Iris pigment epithelial cell (primary cell): ENCODE measurements around a stretch of chr2.

DNA sequence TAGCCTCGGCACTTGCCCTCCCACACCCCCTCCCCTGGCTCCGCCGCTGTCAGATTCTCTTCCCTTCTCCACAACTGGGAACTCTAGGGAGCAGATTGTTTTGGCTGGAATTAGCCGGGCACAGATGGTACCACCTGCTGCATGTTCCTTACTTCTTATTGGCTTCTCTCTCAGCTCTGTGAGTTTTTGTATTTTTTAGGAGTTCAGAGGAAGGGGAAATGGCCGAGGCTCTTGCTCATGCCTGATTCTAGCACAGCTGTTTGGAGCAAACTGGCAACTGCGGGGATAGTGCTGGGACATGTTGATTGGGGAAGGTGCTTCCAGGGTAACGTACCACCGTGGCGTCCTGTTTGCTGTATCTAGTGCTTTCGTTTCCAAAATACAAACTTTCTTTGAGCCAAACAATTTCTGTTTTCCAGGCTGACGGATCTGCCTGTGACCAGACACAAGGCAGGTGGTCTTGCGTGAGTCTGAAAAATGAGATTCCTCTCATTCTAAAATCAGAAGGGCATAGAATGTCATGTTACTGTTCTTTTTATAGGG, 47.7 kb upstream of the GTDC1 start:
- RRBS = no CpG with 5 or more reads among the region's 12 CpGs

GRCh38 chr2:144397901-144398611, 65.7 kb upstream of the GTDC1 start:
- RRBS = no CpG with 5 or more reads among the region's 5 CpGs

DNA sequence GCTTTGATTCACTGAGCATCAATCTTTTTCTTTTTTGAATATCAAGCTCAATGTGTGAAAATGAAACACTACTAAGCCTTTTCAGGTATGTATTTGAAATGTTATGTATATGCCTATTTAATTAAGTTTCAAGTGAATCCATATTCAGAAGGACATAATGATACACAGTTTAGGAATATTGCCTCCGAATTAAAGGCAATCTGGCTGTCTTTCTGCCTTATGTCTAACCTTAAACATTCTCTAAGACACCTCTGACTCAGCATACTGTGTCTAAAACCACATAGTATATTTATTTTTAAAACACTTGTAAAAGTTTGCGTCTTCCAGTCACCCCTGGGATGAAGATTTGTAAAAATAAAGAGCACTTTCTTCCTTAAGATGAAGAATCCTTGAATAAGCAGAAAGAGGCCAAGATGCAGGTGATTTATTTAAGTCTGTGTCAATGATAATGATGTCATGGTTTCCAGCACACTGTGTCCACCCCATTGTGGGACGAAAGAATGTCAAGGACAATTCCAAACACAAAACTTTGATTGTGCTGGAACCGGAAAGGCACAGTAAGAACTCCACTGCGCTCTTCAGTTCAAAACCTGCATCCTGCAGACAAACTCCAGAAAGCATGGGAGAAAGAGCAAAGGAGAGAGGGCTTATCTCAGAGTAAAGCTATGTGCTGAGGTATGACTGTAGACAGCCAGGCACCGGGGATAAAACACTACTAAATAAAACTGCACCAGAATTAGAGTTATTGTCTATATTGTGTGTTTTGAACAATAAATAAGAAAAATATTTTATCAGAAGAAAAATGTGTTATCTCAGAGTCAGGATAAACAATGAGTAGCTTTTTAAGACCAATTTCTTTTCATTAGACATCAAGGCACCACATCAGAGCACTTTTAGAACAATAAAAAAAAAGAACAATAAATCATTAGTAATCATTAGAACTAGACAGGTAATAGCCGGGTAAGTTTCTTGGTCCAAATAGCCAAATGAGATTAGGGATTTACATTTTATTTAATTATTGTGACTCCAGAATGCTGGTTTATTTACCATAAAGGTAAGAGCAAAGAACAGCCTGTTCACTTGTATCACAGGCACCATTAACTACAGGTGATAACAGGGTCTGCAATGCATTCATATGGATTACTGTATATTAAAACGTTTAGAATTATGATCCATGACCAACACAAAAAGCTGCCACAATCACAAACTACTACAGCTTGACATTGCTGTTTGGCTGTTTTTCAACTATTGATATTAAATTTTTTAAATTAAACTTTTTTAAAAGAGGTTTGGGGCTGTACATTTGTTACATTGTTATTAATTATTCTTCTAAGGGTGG, 92.7 kb downstream of the ZEB2 start:
- RRBS = no CpG with 5 or more reads among the region's 8 CpGs

- RRBS = no CpG with 5 or more reads among the region's 3 CpGs
Observed at GRCh38 chr2:144481988-144482223, 38.0 kb downstream of the ZEB2 start.

DNA sequence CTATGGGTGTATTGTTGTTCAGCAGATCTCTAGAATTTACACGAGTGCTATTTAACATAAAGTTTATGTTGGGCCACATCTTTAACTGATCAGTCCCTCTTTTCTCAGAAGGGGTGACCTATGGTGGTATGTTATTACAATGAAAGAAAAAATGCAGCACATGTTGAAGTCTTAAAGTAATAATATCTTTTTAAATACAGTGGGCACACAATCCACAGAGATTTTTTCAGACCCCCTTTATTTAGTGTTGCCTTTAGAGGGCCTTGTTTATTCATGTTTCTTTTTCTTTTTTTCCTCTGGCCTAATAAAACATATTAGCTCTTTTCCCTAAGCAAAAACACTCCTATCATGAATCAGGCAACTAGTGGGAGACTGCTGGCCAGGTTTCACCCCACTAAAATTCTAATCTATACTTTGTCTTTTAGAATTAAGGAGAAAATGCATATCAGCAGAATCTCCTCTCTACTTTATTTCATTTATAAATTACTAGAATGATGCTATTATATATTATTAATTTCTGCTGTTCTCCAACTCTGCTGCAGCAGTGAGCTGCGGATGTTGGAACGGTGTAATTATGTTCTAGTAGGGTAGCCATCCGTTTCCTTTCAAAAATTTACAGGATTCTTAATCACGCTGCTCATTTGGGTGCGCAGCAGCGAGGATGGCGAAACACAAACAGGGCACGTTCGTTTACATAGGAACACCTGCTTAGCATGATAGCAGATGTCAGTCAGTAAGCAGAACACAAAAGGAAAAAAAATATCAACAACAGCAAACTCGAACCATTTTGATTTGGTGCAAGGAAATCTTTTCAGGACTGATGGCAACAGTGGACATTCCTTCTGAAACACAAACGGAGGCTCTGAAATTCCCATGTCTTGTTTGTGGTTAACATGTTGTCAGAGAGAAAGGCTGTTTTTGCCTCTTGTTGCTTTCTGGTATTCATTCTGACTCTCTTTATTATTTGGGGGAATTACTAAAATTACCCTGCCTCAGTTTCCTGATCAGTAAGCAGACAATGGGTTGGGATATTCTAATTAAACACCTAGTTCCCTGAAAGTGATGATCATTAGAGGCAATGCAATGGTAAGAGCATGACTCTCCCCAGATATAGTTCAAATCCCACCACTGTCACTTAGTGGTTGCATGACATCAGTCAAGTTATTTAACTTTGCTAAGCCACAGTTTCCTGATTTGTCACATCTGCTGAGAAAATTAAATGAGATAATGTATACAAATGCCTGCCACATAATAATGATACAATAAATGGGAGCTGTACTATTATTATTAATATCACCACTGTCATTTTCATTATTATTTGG, 30.4 kb downstream of the ZEB2 start:
- RRBS = no CpG with 5 or more reads among the region's 12 CpGs

DNA sequence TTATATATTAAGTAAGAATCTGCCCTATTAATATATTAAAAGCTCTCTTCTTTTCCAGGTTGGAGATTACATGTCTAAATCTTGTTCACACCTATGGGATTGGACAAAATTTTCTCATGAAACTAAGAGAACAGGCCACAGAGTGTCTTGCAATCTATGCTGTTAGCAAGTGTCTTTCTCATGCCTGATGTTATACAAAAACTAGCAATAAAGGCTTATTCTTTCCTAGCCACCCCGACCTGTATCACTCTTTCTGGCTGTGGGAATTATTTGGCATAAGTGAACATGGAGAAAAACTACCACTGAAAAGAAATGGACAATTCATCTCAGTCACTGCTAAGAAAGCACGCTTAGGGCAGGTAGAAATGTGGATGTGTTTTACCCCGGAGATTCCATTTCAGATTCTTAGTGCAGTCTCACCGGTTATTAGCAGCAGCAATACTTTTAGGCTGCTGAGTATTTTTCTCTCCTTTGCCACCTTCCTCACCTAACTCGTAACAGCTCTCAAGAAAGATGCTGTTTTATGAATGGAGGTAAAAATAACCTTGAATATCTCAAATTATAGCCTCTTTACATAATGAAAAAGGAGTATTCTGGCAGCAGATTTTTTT, 18.1 kb downstream of the ZEB2 start:
- RRBS = 92% methylated on average over 1 of the region's 5 CpGs

DNA sequence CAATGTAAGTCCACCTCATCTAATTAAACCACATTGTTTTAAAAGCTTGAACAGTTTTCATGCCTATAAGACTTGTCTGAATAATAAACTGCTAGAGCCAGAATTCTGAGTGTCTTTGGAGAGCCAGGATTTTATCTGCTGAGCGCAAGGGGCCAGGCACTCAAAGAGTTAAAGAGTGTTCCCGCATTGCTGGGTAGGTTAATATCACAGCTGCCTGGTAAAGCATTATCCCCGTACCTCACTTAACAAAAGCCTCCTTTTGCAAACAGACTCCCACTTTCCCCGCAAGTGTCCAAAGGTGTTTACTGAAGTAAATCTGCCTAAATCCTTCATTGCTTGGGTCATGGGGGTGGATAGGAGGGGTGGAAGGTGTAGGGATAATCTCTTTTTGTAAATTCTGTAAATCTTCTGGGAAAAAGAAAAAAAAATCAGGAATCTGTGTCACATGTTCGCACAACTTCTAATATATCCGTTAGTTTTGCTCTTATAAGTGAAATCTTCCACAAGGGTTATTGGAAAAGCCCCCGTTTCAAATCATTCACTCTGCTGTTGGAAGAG, 10.8 kb downstream of the ZEB2 start:
- RRBS = no CpG with 5 or more reads among the region's 7 CpGs

DNA sequence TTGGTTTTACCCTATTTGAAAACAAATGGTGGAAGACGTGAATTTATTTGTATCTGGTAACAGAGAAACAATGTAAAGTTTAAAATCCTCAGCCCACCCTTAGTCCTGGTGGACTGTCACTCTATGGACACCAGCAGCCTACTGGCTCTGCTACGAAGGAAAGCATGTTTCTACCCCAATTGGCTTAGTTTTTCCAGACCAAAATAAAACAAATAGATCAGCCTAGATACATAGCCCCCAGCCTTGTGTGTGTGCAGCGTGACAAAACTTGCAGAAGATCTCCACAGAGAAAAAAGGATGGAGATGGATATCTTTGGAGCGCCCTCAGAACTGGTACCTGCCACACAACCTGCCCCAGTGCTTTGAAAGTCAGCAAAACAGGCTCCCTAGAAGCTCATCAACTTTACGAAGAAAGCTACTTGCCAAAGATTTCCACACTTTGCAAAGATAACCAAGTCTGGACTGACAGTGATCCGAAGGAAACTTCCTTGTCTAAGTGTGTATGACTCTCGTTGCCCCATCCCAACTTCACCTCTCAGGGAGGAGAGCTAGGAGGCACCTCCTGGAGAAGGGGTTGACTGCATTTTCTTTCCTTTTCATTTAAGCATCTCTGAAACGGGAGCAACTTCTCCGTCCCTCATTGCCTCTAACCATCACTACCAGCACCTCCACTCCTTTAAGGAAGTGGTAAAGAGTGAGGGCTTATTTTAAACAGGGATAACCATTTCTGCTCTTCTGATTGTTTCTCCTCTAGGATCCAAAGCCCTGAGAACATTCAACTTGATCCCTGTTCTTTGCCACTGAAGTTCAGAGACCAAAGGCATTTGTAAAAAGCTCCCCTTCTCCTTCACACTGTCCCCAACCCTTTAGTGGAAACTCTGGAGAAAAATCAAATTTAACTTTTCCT, 7.1 kb downstream of the ZEB2 start:
- RRBS = no CpG with 5 or more reads among the region's 9 CpGs

DNA sequence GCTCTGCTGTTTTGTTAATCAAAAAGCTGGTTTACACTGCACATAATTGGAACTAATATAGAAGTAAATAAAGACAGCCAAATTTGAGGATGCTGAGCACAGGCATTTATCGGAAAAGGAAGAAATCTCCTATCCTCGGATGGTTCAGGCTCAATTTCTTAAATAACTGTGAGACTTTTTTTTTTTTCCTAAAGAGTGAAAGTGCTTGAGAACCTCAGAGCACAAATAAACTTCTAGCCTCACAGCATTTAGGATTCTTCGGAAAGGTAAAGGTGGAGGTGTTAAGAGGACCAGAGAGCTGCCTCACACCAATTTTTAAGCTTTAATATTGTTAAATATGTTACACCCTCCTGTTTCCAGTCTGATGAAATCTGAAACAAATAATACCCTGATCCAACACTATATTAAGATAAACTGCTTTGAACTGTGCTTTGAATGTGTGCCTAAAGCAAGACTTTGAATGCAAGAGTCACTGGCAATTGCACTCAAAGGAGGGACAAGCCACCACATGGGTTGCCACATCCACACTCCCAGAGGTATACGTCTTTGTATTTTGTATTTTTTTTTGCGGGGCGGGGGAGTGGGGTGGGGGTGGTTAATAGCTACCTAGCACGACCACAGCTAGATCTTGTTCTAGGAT, 1.6 kb upstream of the ZEB2 start:
- RRBS = no CpG with 5 or more reads among the region's 7 CpGs

DNA sequence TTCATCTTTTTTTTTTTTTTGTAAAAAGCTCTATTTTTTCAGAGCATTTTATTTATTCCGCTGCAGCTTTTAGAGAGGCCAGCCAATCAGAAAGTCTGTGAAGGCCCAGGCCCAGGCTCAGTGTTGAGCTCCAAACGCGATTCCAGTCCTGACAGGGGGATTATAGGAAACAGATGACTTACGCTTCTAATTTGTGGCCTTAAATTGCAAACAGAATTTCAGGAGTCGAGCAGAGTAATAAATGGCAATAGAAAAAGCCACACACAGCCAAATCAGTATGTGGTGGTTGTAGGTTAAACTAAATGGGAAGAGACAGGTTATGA, 130.9 kb upstream of the ZEB2 start:
- RRBS = no CpG with 5 or more reads among the region's 5 CpGs

DNA sequence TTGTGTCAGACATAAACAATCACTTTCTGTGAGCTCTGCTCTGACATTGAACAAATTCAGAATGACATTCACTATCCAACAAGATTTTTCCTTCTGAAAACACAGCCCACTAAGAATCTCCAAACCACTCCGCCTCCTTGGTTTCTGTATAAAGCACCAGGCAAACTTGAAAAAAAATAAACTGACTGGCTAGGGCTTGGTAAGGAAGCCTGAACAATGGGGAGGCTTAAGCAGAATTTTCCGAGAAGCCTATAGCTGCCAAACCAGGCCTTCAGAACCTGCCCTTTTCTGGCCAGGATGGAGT, 529.4 kb upstream of the ZEB2 start:
- RRBS = no CpG with 5 or more reads among the region's 2 CpGs

GRCh38 chr2:145415754-145416225, 895.9 kb upstream of the ZEB2 start:
- RRBS = no CpG with 5 or more reads among the region's 4 CpGs

DNA sequence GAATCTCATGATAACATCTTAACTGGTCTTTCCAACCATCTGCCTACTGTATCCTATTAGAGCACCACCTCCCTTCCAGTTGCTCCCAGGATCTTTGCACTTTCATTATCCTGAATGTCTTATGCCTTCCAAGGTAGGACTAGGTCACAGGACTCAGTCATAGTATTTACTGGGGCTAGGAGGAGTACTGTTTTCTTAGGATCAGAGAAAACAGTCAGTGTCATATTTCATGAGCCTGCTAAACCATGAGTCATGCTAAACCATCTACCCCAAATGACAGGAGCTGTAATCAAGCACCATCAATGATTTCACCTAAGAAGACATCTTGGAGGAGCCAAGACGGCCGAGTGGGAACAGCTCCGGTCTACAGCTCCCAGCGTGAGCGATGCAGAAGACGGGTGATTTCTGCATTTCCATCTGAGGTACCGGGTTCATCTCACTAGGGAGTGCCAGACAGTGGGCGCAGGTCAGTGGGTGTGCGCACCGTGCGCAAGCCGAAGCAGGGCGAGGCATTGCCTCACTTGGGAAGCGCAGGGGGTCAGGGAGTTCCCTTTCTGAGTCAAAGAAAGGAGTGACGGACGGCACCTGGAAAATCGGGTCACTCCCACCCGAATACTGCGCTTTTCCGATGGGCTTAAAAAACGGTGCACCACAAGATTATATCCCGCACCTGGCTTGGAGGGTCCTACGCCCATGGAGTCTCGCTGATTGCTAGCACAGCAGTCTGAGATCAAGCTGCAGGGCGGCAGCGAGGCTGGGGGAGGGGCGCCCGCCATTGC, 1439.2 kb upstream of the ACVR2A start:
- RRBS = no CpG with 5 or more reads among the region's 28 CpGs

GRCh38 chr2:147293895-147294209, 551.0 kb upstream of the ACVR2A start:
- RRBS = no CpG with 5 or more reads among the region's 2 CpGs

DNA sequence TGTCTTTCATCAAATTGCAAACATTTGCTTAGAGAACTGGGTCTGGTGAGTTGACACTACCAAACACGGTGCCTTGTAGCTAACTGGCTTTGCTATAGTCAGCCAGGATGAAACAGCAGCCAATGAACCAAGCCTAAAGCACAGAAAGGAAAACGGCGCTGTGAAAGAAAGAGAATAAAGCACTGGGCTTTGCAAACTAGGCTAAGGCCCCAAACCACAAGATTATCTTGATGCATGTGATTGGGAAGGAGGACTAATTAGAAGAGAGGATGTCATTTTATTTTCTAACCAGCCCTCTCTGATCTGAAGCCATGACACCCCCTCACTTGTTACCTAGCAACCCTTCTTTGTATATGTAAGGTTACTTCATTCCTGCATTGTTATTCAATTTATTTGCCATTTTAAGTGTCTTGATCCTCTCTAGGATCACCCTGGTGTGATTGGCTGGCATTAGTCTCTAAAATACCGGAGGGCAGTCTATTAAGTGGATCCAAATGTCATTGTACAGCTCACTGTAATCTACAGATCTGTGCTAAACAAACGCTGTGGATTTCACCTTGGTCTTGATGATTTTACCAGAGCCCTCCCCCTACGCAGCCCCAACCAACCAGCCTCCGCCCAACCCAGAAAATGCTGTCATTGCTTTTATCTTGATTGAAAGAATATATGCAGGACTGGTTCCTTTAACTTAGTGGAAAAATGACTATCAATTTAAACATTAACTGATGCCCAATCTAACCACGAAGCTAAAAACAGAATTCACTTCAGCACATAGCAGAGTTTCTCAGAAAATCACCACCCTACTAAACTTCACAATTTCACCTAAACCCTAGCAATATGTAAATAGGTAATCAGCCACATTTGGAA, 395.3 kb upstream of the ACVR2A start:
- RRBS = no CpG with 5 or more reads among the region's 8 CpGs

DNA sequence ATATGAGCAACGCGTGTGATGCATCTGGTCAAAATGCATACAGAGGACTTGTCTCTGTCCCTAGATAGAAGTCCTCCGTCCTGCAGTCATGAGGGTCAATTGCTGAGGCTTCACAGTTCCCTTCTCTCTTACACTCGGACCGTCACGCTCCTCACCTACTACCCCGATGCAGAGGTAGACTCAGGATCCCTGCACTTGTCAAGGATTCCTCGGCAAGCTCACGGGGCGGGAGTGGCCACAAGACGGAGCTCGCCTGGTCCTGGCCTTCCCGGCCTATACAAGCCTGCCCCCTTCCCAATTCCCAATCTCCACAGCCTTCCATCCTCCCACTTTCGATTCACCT, 355 bp downstream of the ORC4 start:
- RRBS = no CpG with 5 or more reads among the region's 14 CpGs

DNA sequence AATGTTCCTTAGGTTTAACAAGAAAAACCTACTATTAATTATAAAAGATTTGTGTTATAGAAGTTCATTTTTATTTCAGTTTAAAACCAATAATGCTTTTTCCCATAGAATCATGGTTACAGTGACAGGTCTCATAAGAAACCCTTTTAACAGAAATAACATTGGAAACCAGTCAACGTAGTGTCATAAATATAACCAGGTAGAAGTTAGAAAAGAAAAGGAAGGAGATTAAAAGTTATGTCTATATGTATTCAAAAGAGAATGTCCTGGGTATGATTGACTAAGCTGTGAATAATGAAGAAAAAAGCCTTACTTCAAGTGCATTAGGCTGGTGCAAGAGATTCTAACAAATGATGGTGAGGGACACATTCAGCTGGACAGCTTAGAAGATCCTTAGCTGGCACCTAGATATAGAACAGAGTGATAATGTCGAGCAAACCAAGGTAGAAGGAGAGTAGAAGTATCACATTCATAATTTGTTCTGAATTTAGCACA, 11.8 kb downstream of the MBD5 start:
- RRBS = no CpG with 5 or more reads among the region's 2 CpGs

- RRBS = no CpG with 5 or more reads among the region's 2 CpGs
Observed at GRCh38 chr2:148201727-148202623, 181.1 kb downstream of the MBD5 start.

DNA sequence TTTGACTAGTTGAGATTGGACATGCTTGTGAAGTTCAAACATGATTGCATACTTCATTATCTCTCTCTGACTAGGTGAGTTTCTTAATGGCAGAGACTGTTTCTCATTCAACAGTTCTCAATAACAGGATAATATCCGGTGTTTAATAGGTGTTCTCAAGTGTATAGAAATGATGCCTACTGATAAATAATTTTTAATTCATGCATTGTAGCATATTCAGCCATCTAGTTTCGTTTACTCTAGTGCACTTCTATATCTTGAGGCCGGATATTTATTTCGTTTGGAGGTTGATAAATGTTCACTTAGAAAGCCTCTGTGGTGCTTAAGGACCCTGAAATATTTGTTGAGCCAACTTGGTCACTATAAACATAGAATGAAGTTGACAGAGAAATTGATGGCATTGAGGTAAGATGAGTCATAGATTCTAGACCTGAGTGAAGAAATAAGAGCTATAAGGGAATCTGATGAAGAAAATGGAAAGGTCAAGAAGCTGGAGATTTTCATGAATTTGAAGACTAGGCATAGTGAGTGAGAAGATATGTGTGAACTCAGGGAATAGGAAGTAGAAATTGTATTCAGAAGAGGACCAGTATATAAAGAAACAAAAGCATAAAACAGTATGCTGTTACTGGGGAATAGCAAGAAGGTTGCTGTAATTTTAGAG, 35.8 kb downstream of the EPC2 start:
- RRBS = 100% methylated on average over 1 of the region's 4 CpGs

DNA sequence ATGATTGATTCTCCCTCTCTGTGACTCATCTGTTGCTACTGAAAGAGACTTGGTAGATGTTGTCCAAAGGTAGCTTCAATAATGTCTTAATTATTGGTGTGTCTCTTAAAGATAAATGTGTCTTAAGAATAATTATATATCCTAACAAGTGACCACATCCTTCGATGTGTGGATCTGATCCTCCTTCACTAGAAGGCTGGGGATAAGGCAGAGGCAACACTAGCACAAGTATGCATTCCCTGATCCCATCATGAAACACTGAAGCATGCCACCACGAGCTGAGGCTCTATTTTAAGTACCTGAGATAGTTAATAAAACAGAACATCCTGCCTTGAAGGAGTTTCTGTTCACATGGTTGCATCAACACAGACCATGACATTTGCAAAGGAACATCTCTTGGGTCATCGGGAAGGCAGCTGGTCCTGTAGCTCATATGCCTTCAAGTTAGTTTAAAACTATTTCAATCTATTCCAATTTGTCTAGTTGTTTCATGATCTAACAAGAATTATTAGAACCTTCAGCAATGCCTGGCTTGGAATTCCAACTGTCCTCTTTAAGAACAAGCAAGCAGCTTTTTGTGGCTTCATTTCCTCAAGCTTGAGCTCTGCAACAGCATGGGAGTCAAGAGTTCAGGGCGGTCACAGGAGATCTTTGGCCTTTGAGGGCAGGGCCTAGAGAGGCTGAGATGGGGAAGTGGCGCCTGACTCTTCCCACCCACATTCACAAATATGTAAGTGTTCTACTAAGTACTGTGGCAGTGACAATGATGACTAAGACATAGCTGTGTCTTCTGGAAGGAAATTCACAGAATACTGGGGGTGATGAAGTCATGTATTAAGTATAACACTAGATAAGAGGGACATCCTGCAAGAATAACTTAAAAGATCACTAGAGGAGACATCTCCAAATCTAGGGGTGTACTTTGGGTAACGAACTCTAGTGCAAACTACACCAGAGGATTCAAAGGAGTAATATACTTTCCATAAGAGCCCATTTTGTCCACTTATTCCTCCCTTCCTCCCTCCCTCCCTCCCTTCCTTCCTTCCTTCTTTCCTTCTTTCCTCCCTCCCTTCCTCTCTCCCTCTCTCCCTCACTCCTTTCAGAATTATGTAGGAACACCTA, 15.1 kb downstream of the RND3 start:
- RRBS = no CpG with 5 or more reads among the region's 6 CpGs